WTC11 (cell line): ENCODE data around the gene HDAC11.

GRCh38 chr3:12825524-12825986, 15.8 kb downstream of the RPL32 start:
- PRO-cap, result no peak

GRCh38 chr3:12832039-12833181, 9.0 kb downstream of the RPL32 start:
- PRO-cap, result no peak

- PRO-cap, result no peak
Measured at GRCh38 chr3:12838315-12839237, 2.8 kb downstream of the RPL32 start.

GRCh38 chr3:12868913-12869529, 27.7 kb upstream of the RPL32 start:
- PRO-cap, result unidirectional peak, minus-strand start at chr3:12869128

DNA sequence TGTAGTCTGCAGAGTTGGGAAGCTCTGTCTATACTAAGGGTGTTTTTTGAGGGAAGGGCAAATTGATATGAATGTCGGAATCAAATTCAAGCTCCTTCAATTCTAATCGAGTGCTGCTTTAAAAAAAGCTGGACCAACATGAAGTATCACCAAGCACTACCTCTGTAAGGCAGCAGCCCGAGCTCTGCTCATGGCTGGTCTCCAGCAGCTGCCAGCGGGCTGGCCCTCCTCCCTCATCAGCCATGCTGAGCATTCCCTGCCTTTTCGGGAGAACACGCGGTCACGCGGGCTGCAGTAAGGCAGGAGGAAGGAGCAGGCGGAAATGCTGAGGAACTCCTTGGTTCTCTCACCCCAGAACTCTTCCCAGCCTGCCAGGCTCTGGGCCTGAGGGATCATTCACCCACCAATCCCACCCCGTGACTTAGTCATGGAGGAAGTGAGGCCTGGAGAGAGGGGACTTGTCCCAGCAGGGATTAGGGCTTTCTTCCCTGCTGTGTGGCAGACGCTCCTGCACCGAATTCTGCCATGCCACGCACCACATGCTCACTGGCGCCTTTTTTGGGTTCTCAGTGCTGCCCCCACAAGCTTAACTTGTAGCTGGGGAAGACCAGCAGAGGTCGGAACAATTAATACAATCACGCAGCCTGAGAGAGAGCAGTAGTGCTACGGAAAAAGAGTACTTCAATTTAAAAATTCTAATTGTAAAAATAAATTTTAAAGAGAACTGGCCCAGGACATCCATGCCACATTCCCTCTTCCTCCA, 42.9 kb upstream of the RPL32 start:
- PRO-cap, result no peak

DNA sequence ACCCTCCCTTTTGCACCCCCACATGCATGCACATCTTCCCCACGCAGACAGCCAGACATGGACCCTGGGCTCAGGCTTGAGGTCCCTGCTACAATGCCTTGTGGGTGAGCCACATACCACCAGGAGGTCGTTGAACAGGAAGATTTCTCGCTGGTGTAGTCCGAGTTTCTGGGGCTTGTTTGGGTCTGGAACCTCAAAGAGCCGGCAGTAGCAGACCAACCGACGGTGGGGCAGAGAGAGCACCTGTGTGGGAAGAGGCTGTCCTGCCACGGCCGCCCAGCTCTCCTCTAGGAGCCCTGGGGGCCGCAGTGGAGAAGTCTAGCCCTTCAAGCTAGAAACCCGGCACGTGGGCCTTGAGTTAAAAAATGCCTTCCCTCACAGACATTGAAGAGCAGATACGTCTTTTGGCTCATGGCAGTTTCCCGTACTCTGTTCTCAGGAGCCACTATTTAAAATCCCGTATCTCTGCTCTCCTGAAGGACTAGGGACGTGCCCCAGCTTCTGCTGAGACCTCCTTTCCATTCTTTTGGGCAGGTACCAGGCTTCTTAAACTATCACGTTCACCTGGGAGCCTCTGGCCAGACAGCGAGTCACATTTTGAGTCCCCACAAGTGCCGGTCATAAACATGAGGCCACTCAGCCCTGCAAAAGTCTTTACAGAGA, 72.1 kb upstream of the RPL32 start:
- PRO-cap, result no peak

GRCh38 chr3:12920419-12920769, 79.0 kb upstream of the RPL32 start:
- PRO-cap, result no peak

GRCh38 chr3:12952988-12953886, 111.9 kb upstream of the RPL32 start:
- PRO-cap, result no peak

GRCh38 chr3:13012154-13013064, 60.8 kb downstream of the IQSEC1 start:
- PRO-cap, result no peak

DNA sequence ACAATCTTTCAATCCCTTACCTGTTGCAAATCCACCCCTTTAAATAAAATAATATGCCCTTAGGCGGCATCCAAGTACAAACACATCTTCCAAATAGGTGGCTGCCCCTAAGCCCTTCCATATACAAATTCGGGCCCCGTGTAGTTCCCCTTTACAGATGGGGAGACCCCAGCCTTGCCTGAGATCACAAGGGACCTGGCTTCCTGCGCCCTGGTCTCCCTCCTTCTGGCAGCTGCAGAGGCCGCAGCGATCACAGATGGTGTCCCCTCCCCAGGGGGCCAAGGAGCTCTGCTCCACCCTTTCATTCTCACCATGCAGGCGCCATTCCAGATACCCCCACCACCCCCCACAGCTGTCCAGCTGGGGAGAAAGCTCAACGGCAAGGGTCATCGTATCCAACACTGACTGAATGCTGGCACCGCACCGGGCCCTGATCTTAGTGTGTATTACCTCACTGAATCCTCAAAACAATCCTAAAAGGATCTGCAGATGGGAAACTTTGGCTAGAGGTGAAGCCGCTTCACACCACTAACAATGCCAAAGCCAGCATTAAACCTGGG, 52.1 kb downstream of the IQSEC1 start:
- PRO-cap, result no peak

GRCh38 chr3:13047770-13048160, 25.5 kb downstream of the IQSEC1 start:
- PRO-cap, result no peak

GRCh38 chr3:13263550-13264782, 156.2 kb downstream of the NUP210 start:
- PRO-cap, result no peak

DNA sequence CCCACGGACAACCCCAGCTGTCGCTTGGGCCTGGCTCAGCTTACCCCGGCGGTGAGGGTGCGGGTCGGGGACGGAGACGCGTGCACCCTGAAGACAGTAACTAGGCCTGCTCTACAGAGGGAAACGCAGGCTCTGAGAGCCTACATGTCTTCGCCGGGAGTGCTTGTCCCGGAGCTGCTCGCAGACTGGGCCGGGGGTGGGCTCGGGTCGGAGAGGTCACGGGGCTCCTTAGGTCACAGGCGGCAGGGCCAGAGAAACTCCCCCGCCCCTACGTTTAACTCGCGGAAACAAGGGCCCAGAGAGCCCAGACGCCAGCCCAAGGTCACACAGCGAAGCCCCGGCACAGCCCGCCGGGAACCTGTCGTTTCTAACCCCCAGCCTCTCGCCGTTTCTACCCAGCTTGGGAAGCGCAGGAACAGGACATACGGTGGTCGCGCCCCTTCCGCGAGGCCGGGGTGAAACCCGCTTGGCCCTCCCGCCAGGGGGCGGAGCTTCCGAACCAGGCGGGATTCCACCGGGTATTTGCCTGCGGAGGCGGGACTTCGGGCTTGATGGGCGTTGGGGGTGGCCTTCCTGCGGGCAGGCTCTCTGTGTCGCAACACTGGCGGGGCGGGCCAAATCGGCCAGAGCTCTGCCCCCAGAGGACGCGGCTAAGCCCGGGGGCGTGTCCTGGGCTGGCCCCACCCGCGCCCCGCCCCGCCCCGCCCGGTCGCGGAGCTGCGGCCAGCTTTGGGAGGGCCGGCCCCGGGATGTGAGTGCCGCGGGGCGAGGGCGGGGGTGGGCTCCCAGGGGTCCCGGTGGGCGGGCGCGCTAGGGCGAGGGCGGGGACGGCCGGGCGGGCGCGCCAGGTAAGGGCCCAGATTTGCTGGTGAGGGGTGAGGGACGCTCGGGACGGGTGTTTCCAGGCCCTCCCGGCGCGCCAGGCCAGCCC, at the start of gene HDAC11:
Gene HDAC11 (plus strand): TSS at position 708 of the 931 bp plus-strand sequence.
- PRO-cap, result bidirectional peak, plus-strand start at position 285 of the sequence, minus-strand start at position 161 of the sequence; bidirectional peak, plus-strand start at position 726 of the sequence, minus-strand start at position 393 of the sequence

- PRO-cap, result no peak
Measured at GRCh38 chr3:13575131-13575639, 26.3 kb downstream of the FBLN2 start.

DNA sequence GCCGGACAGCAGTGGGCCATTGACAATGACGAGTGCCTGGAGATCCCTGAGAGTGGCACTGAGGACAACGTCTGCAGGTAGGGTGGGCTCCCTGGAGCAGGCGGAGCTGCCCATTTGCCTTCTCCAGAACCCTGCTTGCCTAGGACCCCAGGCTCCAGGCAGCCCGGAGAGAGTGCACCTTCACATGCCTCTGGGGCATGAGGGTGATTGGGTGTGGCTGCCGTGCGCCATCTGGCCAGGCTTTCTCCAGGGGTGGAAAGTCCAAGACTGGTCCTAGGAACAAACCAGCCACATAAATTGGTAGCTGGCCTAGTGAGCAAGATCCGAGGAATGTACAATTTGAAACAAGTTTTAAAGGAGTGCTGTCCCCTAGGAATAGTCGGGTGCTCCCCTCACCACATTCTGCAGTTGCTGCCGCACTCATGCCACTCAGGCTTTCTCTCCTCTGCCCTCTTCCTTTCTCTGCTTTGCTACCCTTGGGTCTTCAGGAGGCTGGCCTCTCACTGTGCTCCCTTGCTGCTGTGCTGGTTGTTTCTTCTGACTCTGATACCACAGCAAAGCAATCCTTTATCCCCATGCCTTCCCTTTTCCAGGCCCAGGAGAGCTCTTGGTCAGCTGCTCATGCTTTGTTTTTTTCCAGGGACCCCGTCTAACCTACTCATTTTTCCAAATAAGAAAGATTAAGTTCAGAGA, 59.3 kb downstream of the FBLN2 start:
- PRO-cap, result no peak

GRCh38 chr3:13621651-13622210, 72.8 kb downstream of the FBLN2 start:
- PRO-cap, result no peak

GRCh38 chr3:13866436-13866792, 13.5 kb downstream of the WNT7A start:
- PRO-cap, result no peak

GRCh38 chr3:13878704-13879248, 1.1 kb downstream of the WNT7A start:
- PRO-cap, result no peak

GRCh38 chr3:13932661-13933366, 52.9 kb upstream of the WNT7A start:
- PRO-cap, result no peak

GRCh38 chr3:14046878-14047412, 77.7 kb downstream of the CHCHD4 start:
- PRO-cap, result no peak